ENCODE data around the genes OPRM1 and TIAM2.

DNA sequence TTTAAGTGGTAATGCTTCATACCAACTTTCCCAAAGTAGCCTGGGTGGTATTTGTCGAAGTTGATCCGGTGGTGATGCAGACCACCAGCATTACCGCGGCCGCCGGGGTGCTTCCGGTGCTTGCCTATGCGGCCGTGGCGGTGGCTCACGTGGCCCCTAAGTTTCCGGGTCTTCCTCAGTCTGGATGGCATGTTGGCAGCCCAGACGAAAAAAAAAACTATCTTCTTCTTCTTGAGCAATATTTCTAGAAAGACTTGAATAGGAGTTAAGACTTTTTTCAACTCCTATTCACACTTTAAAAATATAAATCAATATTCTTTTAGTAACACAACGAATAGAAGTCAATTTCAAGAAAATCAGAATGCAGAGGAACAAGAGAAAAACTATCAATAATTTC lies 151.5 kb upstream of the RGS17 start:
- PRO-cap = unidirectional peak, minus-strand start at position 213 of the sequence

- PRO-cap = no peak
Observed at GRCh38 chr6:154038910-154039772, at the start of gene OPRM1. OPRM1 (plus strand) TSS chr6:154039240.

GRCh38 chr6:154156000-154156614 lies 117.1 kb downstream of the OPRM1 start:
- PRO-cap = bidirectional peak, plus-strand start at chr6:154156478, minus-strand start at chr6:154156322

DNA sequence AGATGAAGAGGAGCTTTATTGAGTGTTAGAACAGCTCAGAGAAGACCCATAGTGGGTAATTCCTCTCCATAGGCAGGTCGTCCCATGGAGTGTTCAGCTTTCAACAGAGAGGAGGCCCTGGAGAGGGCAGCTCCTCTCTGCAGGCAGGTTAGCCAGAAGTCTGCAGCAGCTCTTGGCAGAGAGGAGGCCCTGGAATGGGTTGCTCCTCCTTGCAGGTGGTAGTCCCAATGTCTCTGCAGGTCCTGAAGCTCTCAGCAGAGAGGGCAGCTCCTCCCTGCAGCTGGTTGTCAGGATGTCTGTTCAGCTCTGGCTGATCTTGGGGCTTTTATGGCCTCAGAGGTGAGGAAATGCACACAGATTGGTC lies 89.0 kb downstream of the IPCEF1 start:
- PRO-cap = no peak

DNA sequence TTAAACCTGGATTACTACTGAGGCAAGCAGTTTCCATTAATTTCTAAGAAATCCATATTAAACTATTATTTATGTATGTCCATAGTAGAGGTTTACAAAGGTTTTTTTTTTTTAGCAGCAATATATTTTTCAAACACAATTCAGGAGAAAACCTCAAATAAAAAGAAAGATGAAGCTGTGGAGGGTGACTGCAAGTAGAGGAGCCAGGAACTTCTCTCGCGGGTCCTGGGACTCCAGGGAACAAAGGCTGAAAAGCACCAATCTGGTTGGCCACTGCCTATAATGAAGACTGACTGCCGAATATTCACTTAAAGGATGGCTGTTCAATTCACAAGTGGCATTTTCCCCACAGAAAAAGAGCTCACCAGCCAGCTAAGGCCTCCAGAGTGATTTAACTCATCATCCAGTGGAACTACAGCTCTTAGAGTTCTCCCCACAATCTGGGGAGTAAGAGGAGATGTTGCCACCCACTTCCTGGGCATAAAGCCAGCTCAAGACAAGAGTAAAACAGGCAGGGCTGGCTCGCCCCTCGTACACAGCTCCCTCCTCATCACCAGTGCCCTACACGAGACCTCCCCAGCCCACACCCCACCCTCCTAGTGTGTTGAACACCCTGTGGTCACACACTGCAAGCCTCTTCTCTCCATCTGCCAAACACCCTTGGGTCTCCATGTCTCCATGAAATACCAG lies 47.0 kb upstream of the IPCEF1 start:
- PRO-cap = no peak

DNA sequence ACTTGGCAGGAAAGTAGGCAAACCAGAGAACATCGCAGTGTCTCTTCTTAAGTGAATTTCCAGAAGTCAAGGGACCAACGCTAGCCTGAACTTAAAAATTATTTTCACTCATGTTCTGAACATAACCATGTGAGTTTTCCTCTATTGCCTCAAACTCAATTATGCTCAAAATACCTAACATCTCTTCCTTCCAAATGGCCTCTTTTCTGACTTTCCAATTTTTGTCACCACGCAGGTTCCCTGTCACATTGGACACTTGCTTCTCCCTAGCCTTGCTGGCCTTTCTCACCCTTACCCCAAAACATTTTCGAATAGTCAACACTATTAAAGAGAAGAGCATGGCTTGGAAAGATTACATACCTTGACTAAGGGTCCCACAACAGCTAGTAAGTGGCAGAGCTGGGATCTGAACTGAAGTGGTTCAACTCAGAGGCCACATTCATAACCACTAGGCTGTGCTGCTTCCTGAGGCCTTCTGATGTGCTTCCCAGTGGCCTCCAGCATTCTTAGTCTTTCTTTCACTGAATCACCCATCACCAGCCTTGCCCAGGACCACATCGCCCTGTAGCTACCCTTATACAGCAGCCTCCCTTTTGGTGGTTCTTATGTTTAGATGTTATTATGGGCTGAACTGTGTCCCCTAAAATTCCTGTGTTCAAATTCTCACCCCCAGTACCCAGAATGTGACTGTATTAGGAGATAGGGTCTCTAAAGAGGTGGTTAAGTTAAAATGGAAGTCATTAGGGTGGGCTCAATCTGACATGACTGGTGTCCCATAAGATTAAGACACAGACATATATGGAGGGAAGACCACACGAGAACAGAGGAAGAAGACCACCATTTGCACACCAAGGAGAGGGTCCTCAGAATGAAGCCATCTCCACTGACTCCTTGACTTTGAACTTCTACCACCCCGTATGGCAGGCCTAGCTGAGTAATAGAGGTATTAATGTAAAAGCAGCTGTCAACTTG lies 60.6 kb upstream of the IPCEF1 start:
- PRO-cap = no peak

GRCh38 chr6:154515595-154516387 lies 5.3 kb upstream of the CNKSR3 start:
- PRO-cap = no peak

GRCh38 chr6:154797877-154798489 lies 64.8 kb downstream of the SCAF8 start:
- PRO-cap = no peak

DNA sequence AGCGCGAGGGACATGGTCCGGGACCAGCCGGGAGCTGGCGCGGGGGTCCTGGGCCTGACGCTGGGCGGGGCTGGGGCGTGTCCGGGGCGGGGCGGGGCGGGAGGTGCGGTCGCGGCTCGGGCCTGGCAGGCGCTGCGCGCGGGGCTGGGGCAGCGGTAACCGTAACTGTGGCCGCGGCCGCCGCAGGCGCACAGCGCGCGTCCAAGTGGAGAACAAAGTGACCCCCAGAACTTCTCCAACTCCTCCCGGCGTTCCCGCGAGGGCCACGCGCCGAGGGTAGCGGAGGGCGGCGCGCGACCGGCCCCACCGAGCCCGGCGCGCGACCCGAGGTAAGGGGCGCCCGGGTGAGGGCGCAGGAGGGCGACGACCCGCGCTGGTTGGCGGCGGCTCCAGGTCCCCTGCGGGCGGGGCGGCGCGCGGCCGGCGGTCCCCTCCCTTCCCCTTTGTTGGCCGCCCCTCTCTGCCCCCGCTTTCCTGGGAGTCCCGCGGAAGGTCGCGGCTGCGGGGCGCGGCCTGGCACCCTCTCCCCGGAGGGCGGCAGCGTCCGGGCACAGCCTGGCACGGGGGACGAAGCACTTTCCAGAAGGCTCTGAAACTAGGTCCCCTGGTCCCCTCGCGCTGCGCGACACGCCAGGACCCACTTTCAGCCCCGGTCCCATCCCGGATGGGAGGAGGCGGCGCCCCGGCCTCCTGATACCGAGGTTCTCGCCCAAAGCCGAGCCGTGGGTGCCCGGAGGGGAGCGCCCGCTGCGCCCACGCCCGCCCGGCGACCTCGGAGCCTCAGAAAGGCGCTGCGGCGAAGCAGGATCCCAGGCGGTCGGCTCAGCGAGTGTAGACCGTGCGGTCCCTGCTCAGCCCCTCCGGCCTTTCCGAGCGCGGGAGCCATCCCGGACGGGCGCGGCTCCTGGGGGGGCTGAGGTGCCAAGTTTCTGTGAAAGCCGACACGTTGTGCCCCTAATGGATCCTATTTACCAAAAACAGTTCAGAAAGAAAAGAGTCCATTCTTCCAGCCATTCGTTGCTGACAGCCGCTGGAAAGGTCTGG lies at the start of gene TIAM2:
TIAM2 (plus strand) TSS at position 152 of the 1,044 bp plus-strand sequence.
- PRO-cap = unidirectional peak, plus-strand start at position 102 of the sequence; unidirectional peak, plus-strand start at position 332 of the sequence

DNA sequence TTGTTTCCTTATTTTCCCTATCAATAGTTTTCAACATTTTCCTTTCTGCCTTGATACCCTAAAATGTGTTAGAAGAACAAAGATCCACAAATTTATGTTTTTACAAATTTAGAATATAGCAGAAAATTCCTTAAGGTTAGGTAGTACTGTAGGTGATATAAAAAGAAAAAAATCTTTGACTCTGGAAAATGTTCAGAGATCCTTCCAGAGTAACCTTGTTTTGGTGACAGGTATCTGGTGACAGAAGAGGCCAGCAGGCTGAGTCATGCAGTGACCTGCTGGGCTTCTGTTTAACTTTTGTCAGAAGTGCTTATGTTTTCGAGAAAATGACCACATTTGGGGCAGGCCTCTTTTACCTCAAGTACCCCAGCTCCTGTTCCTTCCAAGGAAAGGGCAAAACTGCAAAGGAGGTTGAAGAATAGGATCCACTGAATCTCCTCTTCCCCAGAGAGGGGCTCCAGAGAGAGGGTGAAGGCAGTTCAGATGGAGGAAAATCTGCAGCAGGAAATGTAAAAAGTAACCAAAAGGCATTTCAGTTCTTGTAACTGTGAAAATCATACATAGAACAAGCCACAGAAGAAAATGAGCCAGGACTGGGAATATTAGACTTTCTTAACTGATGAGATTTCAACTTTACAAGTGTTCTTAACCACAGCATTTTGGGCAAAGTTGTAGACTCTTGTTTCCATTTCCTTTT lies 10.4 kb upstream of the CLDN20 start:
- PRO-cap = no peak

DNA sequence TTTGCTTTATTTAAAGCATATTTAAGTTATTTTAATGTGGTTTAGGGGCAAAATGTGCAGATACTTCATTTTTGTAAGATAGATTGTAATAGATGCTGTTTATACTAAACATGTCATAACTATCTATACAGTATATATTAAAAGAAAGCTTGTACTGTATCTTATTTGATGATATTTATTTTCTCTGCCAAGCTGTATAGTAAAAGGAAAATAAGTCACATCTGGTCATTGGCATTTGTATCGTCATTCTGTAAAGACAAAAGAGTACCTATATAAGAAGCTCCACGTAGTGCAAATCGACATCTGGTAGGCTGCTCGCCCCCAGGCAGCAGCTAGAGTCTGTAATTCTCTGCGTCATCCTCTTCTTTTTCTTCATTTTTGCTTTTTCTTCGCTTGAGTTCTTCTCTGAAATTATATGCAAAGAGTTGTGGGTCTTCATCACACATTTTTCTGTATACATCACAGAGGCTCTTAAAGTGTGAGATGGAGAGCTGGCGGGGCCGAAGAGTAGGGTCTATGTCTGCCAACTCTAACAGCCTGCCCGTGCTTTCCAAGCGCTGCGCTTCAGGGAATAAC lies 6.2 kb upstream of the CLDN20 start:
- PRO-cap = no peak

DNA sequence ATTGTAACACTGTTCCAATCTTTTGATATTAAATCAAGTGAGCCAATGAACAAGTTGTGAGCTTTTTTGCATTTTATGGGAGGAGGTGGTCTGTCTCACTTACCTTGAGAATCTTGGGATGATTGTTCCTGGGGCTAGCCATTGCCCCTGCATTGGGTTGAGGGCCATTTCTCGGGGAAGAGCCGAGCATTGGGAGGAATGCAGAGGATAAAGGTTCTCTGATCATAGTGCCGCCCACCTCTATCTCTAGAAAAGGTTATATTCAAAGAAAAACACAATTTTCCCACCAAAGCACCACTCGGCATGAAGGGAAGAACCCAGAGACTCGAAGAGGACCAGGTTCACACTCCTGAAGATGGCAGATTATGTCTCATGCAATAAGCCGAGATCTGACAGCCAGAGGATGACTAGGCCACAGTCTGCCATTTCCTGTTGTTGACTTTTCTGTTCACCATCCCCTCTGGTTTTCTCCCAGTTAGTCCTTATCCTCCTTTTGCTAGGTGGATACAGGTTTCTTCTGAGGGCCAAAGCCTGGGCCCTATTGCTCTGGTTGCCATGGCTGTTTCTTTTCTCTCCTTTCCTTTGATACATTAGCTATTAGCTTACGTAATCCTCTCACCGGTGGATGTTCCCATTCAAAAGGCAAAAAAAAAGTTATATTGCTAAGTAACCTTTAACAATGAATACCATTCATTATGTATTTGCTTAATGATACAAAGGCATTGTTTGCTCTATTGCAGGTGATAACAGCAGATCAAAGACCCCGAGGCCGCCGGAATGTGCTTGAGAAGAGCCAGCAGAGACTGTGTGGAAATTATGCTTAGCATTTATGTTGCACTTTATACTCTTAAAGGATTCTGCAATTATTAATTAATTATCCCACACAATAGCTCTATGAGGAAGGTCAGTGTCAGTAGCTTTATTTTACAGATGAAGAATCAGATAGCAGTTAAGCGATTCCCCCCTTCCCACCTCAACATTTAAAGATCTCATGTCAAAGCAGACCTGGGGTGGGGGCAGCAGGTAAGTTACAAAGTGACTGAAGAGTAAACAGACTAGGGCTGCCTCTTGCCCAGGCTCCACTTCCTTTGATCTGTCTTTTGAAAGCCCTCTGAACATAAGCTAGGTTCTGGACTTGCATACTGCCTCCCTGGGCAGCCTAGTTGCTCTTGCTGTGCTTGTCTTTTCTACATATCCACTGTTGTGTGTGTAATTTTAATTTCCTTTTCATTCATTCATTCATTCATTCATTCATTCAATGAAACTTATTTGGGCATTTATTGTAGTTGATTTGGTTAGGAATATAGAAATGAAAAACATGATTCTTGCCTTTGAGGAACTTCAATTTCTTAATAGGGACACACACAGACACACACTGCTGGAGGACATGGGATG lies 14.4 kb upstream of the TFB1M start:
- PRO-cap = no peak

DNA sequence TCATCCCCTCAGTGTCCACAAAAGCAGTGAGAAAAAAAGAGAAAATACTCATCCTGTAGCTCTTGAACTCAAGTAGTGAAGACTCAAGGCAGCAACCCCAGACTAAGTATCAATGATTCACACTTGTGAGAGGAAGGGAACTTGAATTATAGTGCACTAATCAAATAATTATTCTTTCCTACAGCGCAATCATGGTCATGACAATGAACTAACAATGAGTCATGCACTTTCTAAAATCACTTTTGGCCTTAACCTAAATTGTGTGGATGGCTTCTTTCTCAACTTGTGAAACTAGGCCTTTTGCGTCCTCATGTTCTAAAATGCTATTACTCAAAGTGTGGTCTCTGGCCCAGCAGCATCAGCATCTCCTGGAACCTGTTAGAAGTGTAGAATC lies 68.6 kb upstream of the NOX3 start:
- PRO-cap = no peak

DNA sequence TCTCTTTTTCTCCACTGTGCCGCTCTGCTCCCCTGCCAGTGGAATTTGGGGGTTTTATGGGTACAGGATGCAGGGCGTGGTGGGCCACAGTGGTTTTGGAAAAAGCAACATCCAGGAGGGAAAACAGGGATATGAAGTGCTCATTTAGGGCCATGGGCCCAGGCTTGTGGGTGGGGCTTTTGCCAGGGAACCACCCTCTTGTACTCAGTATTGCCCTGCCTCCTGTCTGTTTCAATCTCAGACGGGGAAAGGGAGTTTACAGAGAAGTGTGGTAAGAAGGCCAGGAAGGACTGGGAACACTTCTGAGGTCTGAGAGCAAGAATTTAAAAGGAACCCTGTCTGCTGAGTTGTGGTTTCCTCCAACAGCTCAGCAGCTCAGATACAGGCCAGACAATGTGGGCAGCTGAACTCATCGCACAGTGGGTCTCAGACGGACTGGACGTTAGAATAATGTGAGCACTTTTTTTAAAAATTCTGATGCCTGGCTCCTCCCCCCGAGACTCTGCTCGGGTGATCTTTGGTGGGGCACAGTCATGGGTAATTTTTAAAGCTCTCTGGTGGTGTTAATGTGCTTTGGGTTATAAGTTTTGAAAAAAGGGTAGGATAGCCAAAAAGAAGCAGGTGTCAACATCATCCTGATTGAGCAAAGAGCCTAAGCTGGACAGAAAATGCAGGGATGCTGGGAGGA lies 354.1 kb upstream of the ARID1B start:
- PRO-cap = no peak

DNA sequence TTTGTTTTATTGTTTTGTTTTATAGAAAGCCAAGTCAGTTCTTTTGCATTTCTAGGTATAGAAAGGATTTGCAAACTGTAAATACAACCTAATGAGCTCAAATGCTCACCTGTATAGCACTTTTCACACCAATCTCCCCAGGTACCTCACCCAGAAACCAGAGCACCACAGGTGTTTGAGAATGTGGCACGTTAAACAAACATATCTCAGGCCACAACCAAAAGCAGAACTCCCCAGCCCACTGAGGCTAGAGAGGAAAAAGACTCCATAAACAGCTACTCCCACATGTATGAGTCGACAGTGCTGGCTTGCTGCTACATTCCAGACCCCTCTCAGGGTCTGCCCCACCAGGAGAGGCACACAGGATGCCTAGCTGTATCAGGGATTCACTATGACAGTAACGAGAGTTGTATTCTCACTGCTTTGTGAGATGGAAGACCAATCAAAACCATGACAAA lies 242.6 kb upstream of the ARID1B start:
- PRO-cap = no peak

DNA sequence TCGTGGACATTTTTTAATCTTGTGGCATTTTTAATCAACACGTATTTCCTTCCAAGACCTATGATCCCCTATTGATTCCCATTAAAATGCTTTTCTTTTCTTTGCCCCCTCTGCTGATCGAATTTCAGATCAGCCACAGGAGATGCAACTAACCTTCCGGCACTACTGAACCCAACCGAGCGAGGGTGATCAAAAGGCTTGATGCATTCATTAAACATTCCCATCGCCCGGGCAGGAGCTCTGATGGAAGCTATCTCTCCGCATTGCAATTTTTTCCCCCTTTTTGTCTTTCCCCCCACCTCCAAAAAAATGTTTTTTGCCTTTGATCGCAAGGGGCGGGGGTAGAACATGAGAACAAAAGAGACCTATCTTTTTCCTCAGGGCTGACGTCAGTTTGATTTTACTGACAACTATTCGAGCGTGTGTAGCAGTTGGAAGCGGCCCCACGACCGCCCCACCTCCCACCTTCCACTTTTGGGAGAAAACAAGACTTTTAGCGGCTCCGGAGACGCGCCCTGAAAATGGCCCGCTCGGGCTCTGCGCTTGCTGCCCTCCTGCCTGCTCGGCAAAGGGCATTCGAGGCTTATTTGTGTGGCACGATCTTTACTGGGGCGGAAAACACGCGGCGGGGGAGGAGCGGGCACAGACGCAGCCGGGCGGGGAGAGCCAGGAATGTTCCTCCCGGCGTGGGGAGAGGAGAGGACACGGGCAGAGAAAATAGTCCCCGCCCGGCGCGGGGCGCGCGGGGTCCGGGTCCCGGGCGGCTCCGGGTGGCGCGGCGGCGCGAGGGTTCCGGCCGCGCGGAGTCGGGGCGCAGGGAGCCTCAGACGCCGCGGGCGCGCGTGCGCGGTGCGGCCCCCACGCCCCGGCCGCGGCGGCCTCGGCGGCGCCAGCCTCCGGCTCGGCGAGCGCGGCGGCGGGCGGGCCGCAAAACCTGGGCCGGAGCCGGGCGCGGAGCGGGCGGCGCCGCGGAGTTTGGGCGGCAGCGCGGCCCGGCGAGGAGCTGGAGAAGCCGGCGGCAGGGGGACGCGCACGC lies 90.3 kb upstream of the ARID1B start:
- PRO-cap = unidirectional peak, plus-strand start at position 127 of the sequence; bidirectional peak, plus-strand start at position 413 of the sequence, minus-strand start at position 350 of the sequence; bidirectional peak, plus-strand start at position 720 of the sequence, minus-strand start at position 710 of the sequence

- PRO-cap = bidirectional peak, plus-strand start at chr6:156776571, minus-strand start at chr6:156776573
Observed at GRCh38 chr6:156776211-156776760, 892 bp upstream of the ARID1B start.

DNA sequence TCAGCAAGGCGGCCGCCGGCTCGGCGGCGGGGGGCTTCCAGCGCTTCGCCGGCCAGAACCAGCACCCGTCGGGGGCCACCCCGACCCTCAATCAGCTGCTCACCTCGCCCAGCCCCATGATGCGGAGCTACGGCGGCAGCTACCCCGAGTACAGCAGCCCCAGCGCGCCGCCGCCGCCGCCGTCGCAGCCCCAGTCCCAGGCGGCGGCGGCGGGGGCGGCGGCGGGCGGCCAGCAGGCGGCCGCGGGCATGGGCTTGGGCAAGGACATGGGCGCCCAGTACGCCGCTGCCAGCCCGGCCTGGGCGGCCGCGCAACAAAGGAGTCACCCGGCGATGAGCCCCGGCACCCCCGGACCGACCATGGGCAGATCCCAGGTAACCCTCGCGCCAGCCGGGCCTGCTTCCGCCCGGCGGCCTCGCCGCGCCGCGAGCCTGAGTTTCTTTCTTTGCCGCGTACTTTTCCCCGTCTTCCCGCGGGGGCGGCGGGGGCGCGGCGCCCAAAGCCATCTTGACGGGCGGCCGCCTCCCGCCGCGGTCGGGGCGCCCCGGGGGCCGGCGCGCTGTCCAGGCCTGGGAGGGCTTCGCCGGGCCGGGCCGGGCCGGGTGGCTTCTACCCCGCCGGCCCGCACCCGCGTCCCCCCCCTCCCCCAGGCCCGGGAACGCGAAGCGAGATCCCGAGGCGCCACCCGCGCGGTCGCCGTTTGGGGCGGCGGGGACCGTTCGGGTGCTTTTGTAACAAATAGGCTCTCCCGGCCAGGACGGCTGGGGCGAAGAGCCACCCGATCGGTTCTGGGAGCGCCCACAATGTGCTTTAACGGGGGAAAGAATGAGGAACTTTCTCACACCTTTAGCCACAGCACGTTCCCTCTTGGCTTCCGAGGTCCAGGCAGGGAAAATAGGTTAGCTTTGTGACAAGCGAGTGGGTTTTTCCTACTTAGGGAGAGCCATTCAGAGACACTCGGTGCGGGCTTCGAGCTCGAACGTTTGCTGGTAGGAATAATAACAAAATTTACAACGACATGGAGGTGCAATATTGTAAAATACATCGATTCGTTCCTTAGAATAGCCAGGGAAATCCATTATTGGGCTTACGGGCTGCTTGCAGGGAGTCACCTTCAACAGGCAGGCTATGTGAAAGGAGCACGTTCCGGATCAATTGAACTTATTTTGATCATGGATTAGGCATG lies 2.3 kb downstream of the ARID1B start:
- PRO-cap = bidirectional peak, plus-strand start at position 277 of the sequence, minus-strand start at position 195 of the sequence; bidirectional peak, plus-strand start at position 668 of the sequence, minus-strand start at position 632 of the sequence; bidirectional peak, plus-strand start at position 755 of the sequence, minus-strand start at position 702 of the sequence

DNA sequence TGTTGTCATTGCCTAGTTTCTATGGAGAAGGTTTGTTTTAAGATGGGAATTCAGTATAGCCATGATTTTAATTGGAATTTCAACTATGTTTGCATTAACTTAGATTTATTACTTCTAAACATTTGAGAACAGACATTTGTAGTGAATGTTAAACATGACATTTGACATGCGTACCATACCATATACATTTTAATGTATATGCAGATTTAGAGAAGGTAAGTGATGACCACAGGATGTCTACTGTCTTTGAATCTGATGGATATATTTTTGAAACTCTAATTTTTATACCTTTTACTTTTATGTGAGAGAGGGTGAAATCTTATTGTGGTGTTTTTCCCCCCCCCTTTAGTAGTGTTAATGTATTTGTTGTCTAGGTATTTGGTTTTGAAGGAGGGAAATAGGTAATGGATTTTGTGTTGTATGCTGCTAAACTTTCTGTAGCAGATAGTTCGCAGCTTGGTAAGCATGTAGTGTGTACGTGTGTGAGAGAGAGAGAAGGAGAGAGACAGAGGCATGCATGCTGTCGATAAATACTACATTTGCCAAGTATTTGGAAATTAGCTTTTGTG lies 159.6 kb downstream of the ARID1B start:
- PRO-cap = no peak

DNA sequence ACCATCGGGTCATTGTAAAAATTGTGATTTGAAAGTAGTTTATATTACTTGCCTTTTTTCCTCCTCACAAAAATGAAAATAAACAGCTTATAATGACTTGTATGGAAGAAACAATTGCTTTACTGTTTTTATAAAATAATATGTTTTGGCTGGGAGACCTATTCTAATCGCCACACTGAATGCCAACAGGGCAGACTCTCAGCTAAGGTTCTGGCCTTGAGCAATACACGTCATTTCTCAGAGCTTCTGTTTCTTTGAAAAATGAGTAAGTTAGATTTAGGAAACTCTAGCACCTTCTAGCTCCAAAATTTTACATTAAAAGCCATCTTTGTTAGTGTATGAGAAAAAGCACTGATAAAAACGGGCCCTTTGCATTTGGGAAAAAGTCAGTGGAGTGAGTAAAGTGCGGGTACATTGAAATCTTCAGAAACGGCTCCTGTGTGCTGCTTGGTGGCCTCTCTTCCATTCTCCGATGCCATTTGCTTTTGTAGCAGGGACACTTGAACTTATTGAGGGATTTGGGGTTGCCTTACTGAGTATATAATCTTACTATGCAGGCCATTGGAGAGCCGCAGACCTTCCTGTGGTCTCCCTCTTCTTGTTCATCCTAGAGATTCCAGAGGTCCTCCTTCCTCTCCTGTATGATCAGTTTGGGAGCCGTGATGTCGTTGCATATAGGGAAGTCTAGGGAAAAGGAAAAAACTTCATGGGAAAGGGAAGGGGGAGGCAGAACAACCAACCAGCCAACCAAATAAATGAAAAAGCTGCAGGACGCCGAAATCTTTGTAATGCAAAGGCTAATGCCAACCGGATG lies 166.8 kb downstream of the ARID1B start:
- PRO-cap = no peak

Data from fallopian tube (tissue), 1 donor.